Kidney epithelial cell (primary cell): ENCODE measurements around the genes CCDC158, CCNI, CCNG2 and MRPL1.

DNA sequence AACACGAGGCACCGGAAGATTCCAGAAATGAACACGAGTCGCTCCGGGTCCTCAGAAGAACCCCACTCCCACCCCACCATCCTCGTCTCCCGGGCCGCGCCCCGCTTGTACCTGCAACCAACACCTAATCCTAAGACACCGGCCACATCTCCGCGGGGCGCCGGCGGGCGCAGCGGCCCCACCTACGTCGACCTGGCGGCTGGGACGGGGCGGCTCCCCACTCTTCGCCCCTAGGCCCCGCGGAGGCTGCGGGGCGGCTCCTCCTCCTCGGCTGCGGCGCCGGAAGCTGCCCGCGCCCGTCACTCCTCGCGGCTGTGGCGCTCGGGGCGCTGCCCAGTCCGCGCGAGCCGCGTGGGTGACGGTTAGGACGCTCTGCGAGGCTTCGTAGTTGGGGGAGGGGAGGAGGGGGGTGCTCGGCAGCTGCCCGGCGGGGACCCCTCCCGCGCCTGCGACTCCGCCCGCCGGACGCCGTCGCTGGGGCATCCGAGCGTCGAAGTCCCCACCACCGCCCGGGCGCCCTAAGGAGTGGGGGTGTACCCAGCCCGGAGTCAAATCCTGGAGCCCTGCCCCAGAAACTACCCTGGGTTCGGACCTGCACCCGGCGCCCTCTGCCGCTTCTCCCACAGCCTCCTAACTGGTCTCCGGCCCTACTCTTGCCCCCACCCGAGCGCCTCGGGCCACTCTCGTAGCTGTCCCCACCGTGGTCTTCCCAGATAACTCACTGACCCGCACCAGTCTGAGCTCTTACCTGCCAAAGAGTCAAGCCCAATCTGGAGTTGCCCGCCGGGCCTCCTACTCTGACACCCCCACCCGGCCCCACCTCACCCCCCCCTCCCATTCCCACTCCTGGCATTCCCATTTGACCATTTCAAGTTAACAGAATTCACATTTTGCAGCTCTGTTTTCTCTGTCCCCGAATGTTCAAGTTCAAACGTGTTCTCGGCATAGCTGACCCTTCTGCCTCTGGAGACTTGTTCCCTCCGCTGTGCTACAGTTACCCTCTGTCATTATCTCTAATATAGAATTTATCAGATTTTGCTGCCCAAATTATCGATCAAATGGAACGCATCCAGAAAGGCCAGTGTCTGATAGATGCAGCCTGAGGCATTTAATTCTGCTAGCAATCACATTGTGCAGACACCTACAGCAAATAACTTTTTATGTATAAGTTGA, at the start of gene CCDC158:
Gene CCDC158 (minus strand): TSS at position 288 of the 1,173 bp plus-strand sequence.
- RAMPAGE, long total RNA, result no peak
- RRBS, result 2% methylated on average over 22 of the region's 88 CpGs

DNA sequence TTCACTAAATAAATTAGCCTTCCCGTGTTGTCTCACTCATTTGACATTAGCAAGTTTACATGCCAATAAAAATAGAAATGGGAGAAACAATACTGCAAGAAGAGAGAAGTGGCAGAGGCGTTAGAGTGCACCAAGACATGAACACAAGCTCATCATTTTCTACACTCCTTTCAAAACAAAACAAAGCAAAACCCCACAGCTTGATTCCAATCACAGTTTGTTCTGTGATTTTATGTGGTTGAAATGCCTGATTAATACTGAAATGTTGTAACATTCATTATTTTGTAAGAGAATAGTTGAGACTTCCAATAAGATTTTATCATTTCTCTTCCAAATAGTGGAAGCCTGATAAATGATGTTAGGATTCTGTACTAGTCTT, 136.4 kb downstream of the SHROOM3 start:
- RAMPAGE, long total RNA, result no peak
- RRBS, result no CpG with 5 or more reads among the region's 2 CpGs

GRCh38 chr4:76579908-76580600, 145.0 kb downstream of the SHROOM3 start:
- RAMPAGE, long total RNA, result no peak
- RRBS, result no CpG with 5 or more reads among the region's 14 CpGs

GRCh38 chr4:76641736-76642196, 206.7 kb downstream of the SHROOM3 start:
- RAMPAGE, long total RNA, result no peak
- RRBS, result no CpG with 5 or more reads among the region's 2 CpGs

- RAMPAGE, long total RNA, result no peak
- RRBS, result no CpG with 5 or more reads among the region's 9 CpGs
Observed at GRCh38 chr4:76695896-76696612, 201.9 kb downstream of the SOWAHB start.

DNA sequence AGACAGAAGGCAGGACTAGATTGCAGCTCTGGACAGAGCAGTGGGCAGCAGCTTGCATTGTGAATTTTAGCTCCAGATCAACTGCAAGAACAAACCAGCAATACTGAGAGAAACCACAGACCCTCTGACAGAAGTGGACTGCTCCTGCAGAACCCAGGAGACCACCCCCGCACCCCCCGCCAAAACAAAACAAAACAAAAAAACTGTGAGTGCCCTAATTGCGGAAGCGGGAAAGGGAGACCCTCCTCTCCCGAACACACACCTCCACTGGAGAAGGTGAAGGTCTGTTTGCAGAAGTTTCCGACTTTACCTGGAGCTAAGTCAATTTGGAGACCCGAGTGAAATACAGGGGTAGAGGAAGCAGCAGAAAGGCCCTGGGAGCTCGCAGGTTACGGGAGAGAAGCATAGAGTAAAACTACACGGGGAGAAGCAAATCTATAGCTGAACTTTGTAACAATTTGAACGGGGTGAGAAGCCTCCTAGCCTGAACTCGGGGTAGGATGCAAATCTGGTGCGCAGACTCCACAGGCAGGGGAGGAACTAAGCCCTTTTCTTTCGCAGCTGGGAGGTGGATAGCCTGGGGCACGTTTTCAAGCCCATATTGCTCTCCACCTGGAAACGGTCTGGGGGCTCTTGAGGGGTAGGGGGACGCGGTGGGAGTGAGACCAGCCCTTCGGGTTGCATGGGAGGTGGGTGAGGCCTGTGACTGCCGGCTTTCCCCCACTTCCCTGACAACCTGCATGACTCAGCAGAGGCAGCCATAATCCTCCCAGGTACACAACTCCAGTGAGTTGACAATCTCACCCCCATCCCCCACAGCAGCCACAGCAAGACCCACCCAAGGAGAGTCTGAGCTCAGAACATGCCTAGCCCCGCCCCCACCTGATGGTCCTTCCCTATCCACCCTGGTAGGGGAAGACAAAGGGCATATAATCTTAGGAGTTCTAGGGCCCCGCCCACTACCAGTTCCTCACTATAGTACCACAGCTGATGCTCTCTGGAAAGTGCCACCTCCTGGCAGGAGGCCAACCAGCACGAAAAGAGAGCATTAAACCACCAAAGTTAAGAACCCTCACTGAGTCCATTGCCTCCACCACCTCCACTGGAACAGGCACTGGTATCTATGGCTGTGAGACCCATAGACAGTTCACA, 30.0 kb downstream of the SOWAHB start:
- RAMPAGE, long total RNA, result no peak
- RRBS, result no CpG with 5 or more reads among the region's 23 CpGs

DNA sequence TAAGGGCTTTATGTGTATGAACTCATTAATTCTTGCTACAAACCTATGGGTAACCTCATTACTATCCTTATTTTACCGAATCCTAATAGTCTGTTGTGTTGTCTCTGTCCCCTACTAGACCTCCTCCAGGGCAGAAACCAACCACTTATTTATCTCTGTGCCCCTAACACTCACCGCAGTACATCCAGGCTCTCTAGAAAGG, 11.3 kb upstream of the SOWAHB start:
- RAMPAGE, long total RNA, result no peak
- RRBS, result no CpG with 5 or more reads among the region's 2 CpGs

- RAMPAGE, long total RNA, result no peak
- RRBS, result no CpG with 5 or more reads among the region's 8 CpGs
Observed at GRCh38 chr4:76994007-76994666, 44.6 kb downstream of the SEPTIN11 start.

DNA sequence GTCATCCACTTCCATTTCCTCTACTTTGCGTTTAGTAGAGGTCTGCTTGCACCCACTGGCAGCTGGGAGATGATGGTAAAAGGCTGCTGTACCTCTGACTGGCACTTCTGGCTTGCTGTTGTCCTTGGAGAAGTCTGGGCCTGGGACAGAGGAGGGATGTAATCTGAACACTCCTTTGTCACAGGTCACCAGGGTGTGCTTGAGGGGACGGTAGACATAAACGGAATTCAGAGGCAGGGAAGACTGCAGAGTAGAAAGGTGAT, 27.5 kb downstream of the CCNI start:
- RAMPAGE, long total RNA, result no peak
- RRBS, result no CpG with 5 or more reads among the region's 3 CpGs

- RAMPAGE, long total RNA, result no peak
- RRBS, result no CpG with 5 or more reads among the region's 2 CpGs
Observed at GRCh38 chr4:77050020-77050492, 25.7 kb downstream of the CCNI start.

DNA sequence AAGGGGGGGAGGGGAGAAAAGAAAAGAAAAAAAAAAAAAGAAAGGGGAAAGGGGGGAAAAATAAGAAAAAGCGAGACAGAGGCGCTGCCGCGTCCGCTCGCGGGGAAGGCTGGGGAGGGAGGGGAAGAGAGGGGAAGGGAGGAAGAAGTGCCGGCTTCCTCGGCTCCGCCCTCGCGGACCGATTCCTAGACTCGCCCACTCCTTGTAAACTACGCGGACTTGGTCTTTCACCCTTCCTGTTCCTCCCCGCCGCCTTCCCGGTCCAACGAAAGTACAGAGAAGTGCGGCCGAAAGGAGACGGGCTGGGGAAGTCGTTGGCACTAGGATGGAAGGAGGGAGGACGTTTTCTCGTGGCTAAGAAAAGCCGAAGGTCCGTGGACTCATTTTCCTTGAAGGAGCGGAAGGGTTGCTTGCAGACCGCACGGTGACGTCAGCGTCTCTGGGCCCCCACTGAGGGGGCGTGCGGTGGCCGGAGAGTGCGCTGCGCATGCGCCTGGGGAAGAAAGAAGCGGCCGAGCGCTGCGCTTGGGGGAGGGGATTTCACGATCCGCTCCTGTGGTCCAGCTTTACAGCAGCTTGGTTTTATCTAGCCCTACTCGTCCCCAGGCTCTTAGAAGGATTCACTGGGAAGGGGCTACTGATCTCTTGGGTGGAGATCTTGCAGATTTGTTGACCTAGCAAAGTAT, at the start of gene CCNI:
Gene CCNI (minus strand): TSS at position 121 of the 686 bp plus-strand sequence.
- RAMPAGE, long total RNA, result start-site peak on the minus strand centred at position 107 of the sequence, 16 bp wide, 18 and 39 reads in 2 replicates
- RRBS, result no CpG with 5 or more reads among the region's 46 CpGs

DNA sequence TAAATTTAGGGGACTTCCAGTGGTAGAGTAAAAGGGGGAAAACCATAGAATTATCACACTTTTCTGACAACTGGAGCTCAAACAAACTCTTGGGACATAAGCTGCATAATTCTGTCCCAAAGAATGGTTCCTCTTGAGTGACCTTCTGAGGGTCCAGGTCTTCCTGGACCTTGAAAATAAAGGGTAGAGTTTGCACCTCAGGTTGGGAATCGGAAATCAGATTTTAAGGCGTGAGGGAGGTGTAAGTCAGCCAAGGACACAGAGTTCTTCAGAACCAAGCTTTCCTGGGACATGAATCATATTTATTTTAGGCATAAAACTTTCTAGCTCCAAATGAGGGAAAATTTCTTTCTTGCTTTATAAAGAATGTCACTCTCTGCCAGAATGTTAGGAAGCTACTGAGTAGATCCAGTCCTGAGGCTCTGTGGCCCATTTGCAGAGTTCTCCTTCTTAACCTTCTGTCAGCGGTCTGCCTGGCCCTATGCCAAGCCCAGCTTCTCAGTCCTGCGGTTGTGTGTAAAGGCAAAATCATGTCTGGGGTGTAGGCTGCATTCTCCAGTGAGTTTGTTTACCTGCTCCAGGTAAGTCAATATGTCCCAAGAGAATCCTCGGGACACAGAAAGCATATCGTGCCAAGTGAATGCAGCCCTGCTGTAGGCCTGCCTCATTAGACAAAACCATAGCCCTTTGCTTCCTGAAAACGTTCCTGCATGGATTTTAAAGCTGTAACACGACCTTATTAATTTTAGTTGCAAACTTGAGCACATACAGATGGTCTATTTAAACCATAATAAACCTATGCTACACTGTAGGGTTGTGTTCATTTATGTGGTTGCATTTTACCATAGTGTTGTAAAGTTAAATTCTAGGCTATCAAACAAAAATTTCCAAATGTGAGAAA, 29.1 kb upstream of the CCNI start:
- RAMPAGE, long total RNA, result no peak
- RRBS, result no CpG with 5 or more reads among the region's 8 CpGs

GRCh38 chr4:77156482-77157428, at the start of gene CCNG2:
TSS of gene CCNG2 (plus strand) at chr4:77157207.
- RAMPAGE, long total RNA, result no peak
- RRBS, result 1% methylated on average over 16 of the region's 74 CpGs

DNA sequence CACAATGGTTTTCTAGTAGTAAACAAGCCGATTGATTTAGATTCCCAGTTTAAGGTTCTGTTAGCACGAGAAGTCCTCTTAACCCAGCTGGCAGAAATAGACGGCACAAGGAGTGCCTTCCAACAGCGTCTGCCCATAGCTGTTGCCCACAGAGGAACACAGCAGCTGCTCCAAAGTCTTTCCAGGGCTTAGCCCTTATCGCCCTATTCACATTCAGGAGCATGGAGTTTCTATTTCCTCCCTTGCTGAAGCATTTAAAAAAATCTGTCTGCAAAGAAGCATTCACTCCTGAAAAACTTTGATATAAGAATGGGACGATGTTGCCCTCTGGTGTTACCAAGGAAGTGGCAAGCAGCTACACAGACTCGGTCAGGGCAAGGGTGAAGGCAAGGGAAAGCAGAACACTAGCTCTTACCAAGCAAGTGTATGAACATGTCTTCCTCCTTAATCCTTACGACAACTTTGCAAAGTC, 92.6 kb downstream of the CXCL13 start:
- RAMPAGE, long total RNA, result no peak
- RRBS, result no CpG with 5 or more reads among the region's 8 CpGs

DNA sequence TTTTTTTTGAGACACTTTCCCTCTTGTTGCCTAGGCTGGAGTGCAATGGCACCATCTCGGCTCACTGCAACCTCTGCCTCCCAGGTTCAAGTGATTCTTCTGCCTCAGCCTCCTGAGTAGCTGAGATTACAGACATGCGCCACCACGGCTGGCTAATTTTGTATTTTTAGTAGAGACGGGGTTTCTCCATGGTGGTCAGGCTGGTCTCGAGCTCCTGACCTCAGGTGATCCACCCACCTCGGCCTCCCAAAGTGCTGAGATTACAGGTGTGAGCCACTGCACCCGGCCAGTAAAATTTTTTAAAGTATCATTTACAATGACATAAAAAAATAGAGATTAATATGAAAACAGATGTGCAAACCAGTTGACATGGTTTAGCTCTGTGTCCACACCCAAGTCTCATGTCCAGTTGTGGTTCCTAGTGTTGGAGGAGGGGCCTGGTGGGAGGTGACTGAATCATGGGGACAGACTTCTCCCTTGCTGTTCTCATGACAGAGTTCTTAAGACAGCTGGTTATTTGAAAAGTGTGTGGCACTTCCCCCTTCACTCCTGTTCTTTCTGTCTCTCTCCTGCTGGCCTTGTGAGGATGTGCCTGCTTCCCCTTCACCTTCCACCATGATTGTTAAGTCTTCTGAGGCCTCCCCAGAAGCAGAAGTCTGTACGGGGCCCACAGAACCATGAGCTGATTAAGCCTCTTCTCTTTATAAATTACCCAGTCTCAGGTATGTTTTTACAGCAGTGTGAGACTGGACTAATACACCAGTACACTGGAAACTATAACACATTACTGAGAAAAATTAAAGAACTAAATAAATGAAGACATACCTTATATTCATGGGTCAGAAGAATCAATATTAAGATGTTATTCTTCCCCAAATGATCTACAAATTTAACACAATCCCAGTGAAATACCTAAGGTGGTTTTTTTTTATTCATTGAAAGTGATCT, 23.9 kb downstream of the CNOT6L start:
- RAMPAGE, long total RNA, result no peak
- RRBS, result no CpG with 5 or more reads among the region's 8 CpGs

DNA sequence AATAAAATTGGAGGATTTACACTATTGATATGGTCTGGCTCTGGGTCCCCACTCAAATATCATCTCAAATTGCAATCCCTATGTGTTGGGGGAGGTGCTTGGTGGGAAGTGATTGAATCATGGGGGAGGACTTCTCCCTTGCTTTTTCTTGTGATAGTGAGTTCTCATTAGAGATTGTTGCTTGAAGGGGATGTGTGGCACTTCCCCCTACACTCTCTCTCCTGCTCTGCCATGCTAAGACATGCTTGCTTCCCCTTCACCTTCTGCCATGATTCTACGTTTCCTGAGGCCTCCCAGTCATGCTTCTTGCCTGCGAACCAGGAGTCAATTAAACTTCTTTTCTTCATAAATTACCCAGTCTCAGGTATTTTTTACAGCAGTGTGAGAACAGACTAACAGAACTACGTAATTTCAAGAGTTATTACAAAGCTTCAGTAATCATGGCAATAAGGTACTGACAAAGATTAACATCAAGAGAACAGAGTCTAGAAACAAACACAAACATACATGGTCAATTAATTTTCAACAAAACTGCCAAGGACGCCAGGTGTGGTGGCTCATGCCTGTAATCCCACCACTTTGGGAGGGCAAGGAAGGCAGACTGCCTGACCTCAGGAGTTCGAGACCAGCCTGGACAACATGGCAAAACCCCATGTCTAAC, 22.8 kb downstream of the CNOT6L start:
- RAMPAGE, long total RNA, result no peak
- RRBS, result no CpG with 5 or more reads among the region's 5 CpGs

GRCh38 chr4:77862576-77863358, at the start of gene MRPL1:
TSS of gene MRPL1 (plus strand) at chr4:77862830.
- RAMPAGE, long total RNA, result start-site peak on the plus strand at chr4:77862823-77862865, 426 and 271 reads in 2 replicates
- RRBS, result 1% methylated on average over 6 of the region's 35 CpGs

DNA sequence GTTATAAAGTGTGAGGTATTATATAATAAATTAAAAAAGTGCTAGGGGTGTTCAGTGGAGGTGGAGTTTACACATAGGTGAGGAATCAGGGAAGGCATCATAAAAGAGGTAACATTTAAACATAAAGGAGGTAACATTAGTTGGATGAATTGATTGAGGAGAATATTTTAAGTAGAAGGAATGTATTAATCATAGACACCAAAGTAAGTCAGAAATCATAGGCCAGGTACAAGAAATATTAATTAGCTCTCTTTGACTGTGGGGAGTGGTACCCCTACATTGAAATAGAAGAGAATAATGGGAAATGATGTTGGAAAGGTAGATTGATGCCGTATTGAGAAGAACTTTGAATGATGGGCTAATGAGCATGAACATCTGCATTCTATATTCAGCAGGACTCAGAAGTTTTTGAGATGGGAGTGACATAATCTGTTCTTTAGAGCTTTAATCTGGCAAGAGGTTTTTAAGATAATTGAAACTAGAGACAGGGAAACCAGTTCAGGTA, 32.2 kb downstream of the MRPL1 start:
- RAMPAGE, long total RNA, result no peak
- RRBS, result no CpG with 5 or more reads among the region's 1 CpG

- RAMPAGE, long total RNA, result no peak
- RRBS, result no CpG with 5 or more reads among the region's 7 CpGs
Observed at GRCh38 chr4:78656923-78657260, 105.3 kb downstream of the ANXA3 start.

- RAMPAGE, long total RNA, result no peak
- RRBS, result no CpG with 5 or more reads among the region's 7 CpGs
Observed at GRCh38 chr4:78866620-78867454, 72.4 kb downstream of the PAQR3 start.